Amniotic epithelial cell (primary cell): ENCODE measurements around the gene SPZ1.

DNA sequence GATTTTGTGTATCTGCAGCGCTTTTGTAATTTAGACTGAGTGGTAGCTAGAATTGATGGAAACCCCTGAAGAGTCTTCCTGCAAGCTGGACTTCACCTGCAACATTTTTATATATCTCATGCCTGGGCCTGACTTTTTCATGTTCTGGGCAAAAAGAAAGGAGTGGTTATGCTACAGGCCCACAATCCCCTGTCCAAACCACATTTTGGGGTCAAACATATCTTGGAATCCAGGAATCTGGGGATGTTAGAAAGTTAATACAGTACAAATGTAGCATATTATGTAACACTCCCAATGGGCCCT is 4.5 kb downstream of the BHMT start:
- RRBS, result no CpG with 5 or more reads among the region's 1 CpG

DNA sequence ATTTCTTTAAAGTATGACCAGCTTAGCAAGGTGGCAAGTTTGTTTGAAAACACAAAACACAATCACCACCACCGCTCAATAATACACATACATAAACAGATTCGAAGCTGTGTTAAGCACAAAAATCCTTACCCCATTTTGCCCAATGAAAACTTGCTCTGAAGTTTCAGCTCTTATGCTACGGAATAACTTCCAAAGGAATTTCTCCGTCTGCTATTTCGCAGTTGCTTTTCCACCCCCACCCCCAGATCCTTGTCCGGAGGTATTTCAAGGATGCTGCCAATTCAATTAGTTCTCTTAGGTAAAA is 1.3 kb downstream of the HOMER1 start:
- RRBS, result no CpG with 5 or more reads among the region's 6 CpGs

DNA sequence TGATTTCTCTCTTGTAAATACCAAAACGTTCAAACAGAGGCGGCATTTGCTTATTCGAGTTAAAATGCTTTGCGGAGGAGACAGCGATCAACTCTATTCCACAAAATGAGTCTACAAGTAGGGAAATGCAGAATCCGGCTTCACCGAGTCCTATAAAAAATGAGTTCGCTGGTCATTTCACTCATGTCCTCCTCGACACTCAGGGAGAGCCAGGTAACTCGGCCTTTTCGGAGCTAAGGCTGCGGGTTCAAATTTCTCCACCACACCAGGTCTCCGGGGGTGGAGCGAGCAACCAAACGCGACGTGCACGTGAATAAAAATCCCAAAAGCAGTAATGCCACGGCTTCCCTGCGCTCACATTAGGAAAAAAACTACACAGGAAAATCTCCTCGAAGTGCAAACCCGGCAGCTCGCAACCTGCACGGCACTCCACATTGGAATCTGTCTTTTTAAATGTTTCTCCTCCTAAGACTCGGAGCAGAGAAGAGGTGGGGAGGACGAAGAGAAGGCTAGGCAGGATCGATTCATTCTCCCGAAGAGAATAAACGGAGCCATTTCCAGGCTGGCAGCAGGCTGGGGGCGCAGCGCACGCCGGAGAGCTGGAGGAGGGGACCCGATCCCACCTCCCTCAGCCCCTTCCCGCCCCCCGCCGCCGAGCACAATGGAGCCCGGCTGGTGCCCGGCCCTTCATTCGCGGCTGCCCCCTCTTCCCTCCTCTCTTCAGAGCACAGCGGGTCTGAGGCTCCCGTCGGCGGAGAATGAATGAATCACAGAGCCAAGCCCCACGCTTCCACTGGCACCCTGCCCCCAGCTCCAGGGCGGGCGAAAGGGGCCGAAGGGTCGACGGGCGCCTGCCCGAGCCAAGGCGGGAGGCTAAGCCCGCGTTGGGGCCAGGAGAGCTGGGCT is 736 bp downstream of the HOMER1 start:
- RRBS, result 1% methylated on average over 7 of the region's 57 CpGs

DNA sequence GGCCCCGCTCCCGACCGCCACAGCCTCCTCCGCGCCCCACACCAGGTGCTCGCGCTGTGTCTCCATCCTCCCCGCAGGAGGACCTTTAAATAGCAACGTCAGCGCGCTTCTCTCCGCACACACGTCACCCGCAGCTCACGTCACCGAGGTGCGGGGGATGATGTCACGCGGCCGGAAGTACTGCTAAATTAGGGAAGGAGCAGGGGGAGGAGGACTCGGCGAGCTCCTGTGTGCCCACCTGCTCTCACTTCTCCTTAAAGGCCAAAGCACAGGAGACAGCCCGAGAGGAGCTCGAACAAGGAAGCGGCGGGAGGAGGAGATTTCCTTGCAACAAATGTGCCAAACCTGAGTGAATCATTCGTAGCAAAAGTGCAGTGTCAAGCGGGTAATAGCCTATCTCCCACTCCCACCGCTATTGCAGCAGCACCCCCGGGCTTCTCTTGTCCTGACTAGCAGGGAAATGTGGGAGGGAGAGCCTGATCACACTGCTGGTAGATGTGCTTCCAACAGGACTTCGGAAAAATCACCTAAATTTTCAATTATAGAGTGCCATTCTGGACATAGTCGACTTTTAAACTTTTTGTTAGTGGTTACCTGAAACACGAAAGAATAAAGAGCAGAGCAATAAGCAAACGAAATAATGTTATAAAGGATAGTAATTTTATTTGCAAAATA is 675 bp upstream of the HOMER1 start:
- RRBS, result no CpG with 5 or more reads among the region's 34 CpGs

DNA sequence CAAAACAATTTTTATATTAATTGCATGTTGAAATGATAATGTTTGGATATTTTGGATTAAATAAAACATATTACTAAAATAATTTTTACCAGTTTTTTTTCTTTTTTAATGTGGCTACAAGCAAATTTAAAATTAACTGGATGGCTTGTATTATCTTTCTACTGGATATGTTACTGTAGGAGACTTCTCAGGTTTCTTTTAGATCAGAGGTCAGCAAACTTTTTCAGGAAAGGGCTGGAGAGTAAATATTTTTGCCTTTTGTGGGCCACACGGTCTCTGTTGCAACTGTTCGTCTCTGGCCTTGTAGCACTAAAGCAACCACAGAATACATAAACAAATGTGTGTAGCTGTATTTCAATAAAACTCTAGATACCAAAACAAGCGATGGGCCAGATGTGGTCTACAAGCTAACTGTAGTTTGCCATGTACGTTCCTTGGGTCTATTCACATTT is 32.7 kb upstream of the HOMER1 start:
- RRBS, result no CpG with 5 or more reads among the region's 4 CpGs

GRCh38 chr5:79751092-79751533 is 61.5 kb downstream of the CMYA5 start:
- RRBS, result no CpG with 5 or more reads among the region's 4 CpGs

DNA sequence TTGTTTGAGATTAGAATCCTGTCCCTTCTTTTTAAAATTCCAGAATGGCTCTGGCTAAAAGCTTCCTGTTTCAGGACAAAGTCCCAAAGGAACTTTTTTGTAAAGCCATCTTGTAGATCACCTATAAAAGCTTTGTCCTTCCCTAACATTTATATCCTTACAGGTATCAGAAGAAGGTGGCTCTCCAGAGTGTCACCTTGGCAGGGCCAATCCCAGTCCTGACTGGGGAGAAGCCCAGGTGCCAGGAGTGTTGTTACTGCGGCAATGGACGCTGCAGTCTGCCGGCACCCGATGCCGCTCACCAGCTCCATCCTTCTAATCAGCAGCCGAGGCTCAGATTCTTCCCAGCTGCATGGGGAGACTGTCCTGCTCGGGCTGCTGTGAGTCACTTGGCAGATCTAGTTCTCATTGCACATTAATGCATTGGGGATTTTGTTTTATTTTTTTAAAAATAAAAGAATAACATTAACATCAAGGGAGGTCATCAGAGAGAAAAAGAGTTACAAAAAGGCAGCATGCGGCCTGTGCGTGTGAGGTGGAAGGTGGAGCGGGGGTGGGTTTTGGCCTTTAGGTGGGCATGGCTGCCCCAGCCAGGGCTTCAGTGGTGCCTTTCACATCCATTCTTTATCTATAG is 115.9 kb downstream of the MTX3 start:
- RRBS, result no CpG with 5 or more reads among the region's 10 CpGs

GRCh38 chr5:80078846-80079416 is 43.8 kb downstream of the THBS4 start:
- RRBS, result no CpG with 5 or more reads among the region's 5 CpGs

DNA sequence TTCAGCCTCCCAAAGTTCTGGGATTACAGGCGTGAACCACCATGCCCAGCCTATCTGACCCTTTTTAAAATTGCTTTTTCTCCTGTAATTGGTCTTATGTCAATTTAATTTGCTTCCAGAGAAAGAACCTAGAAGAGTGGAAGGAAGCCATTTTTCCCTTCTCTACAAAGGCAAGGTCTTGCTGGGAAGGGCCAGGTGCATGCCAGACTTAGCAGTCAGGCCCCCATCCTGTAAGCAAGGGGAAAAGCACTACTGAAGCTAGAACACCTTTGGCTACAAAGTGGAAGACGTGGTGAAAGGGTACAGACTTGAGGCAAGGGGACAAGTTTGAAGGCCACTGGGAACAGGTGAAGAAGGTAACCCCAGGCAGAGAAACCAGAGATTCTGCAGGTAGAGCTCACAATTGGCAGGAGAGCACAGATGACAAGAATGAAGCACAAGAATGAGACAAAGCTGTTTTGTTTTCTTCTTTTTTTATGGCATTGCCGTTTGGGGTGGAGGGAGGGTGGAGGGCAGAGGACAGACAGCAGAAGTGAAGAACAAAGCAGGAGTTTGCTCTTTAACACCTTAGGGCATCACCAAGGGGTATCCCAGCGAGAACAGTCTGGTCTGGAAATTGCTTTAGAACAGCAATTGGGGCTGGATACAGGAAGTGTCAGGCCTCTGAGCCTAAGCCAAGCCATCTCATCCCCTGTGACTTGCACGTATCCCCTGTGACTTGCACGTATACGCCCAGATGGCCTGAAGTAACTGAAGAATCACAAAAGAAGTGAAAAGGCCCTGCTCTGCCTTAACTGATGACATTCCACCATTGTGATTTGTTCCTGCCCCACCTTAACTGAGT is 72.8 kb downstream of the SERINC5 start:
- RRBS, result no CpG with 5 or more reads among the region's 7 CpGs

DNA sequence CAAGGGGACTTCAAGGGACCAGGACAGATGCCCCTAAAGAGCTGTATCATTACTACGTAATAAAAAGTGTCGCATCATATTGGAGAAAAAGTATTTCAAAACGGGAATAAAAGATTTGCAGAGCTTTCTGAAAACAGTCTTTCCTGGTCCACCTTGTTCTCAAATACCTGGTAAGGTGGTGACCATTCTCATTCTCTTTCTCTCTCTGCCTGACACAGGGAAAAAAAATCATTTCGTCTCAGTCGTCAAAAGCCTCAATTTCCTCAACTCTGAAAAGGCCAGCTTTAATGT is 1.4 kb downstream of the SERINC5 start:
- RRBS, result no CpG with 5 or more reads among the region's 5 CpGs

DNA sequence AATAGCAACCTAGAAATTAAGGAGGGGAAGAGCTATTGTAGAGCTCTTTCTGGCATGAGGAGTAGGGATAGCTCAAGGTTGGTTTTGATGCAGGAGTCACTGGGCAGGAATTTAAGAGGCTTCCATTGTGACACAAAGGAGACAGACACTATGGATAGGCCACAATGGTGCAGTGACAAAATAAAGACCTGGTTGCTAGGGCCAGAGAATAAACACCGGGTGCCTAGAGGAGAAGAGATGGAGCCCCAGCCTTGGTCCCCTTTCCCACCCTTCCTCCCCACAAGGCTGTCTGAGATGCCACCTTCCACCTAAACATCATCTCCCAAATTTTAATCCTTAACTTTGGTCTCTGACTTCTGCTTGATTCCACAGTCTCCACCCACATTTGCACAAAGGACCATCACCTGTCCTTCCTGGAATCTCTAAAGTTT is at the start of gene SPZ1:
SPZ1 (plus strand) TSS at position 238 of the 431 bp plus-strand sequence.
- RRBS, result no CpG with 5 or more reads among the region's 1 CpG

GRCh38 chr5:80406834-80407346 is 974 bp upstream of the ZFYVE16 start:
- RRBS, result no CpG with 5 or more reads among the region's 14 CpGs

- RRBS, result 4% methylated on average over 4 of the region's 45 CpGs
Measured at GRCh38 chr5:80408151-80408930, 477 bp downstream of the ZFYVE16 start.

GRCh38 chr5:80651732-80652500 is 2.5 kb upstream of the MSH3 start:
- RRBS, result no CpG with 5 or more reads among the region's 20 CpGs

DNA sequence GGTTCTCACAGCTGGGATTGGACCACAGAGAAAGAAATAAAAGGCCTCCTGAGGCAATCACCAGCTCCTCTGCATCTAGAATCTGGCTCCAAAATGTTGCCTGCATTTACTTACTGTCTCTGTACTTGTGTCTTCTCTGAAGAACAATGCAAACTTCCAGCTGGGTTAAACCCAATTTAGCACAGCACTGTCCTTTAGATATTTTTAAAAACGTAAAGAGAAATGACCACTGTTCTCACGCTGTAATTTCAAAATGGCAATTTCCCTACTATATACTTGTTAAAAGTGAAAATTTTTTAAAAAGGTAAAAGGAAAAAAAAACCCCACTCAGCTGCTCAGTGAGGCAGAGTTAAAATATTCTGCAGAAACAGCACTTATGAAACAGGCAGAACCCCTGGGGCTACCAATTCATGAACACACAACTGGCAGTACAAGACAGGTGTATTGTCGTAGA is 1.7 kb upstream of the RASGRF2 start:
- RRBS, result no CpG with 5 or more reads among the region's 3 CpGs

GRCh38 chr5:80967848-80968397 is 7.8 kb downstream of the RASGRF2 start:
- RRBS, result no CpG with 5 or more reads among the region's 1 CpG

GRCh38 chr5:80985492-80985984 is 25.4 kb downstream of the RASGRF2 start:
- RRBS, result no CpG with 5 or more reads among the region's 3 CpGs

DNA sequence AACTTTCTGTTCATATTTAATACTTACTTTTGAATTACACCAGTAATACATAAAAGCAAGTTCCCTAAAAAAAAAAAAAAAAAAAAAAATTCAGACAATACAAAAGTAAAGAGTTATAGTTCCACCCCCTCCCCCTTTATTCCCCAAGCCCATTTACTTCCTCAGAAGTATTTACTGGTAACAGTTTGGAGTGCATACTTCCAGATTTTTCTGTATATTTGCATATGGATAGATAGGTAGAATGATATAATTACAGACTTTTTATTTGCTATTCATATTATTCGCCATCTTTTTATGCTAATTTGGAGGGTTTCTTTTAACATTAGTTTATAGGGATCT is 88.9 kb downstream of the RASGRF2 start:
- RRBS, result no CpG with 5 or more reads among the region's 1 CpG

- RRBS, result no CpG with 5 or more reads among the region's 2 CpGs
Measured at GRCh38 chr5:81164646-81164861, 68.6 kb upstream of the CKMT2 start.